ENCODE measurements around a stretch of chr7.

DNA sequence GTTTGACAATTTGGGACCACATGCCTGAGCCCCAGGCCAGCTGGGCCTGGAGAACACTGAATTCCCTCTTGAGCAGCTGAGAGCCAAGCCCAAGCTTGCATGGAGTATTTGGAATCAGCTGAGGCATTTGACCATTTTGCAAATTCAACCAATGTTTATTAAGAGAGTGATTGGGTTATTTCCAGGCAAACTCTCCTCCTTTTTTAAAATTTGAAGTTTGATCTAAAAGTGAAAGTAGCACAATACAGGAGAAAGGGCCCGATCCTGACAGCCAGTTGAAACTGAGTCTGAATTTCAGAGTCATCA, 109.8 kb upstream of the C7orf33 start:
- RRBS, result no CpG with 5 or more reads among the region's 1 CpG

GRCh38 chr7:148747041-148747923, 48.6 kb downstream of the CUL1 start:
- RRBS, result no CpG with 5 or more reads among the region's 4 CpGs

DNA sequence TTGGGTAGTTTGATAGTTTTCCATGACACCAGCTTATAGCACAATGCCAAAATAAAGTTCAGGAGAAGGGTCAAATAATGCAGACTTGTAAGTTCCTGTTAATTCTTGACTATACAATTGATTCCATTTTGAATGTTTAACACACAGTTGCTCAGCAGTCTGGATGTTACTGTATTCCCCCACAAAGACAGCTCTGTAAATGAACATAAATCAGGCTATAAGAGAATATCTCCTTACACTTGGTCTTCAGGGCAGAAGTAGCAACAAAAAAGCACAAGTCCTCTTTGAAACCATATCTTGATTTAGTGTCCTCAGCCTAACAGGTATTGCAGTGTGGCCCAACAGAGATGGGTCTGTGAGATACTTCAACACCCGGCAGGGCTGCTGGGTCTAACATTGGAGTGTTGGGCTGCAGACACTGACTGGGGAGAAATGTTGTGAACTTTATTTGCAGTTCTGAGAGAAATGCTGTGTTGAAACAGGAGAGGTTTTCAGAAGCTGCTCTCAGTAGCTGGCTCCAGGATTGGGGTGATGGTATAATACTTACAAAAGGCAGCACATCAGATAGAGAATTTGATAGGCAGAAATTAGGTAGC, 75.8 kb downstream of the CUL1 start:
- RRBS, result no CpG with 5 or more reads among the region's 1 CpG

DNA sequence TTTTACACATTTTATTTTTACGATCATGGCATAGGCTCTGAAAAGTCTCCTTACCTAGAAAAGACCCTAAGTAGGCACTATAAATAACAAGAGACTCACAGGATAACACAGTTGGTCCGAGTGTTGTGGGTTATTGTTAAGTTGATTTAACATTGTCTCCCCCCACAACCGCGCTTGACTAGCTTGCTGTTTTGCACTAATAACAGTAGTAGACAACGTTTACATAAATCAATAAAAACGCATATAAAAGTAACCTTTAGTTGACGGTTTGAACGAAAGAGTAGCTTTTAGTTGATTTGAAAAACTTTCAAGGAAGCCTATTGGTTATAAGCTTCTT, 57.3 kb upstream of the EZH2 start:
- RRBS, result no CpG with 5 or more reads among the region's 8 CpGs

GRCh38 chr7:148983288-148984340, 44.7 kb downstream of the PDIA4 start:
- RRBS, result 3% methylated on average over 9 of the region's 29 CpGs

GRCh38 chr7:148988000-148988301, 40.4 kb downstream of the PDIA4 start:
- RRBS, result no CpG with 5 or more reads among the region's 4 CpGs

- RRBS, result no CpG with 5 or more reads among the region's 3 CpGs
These were observed 875 bp downstream of the PDIA4 start for GRCh38 chr7:149027416-149027843.

DNA sequence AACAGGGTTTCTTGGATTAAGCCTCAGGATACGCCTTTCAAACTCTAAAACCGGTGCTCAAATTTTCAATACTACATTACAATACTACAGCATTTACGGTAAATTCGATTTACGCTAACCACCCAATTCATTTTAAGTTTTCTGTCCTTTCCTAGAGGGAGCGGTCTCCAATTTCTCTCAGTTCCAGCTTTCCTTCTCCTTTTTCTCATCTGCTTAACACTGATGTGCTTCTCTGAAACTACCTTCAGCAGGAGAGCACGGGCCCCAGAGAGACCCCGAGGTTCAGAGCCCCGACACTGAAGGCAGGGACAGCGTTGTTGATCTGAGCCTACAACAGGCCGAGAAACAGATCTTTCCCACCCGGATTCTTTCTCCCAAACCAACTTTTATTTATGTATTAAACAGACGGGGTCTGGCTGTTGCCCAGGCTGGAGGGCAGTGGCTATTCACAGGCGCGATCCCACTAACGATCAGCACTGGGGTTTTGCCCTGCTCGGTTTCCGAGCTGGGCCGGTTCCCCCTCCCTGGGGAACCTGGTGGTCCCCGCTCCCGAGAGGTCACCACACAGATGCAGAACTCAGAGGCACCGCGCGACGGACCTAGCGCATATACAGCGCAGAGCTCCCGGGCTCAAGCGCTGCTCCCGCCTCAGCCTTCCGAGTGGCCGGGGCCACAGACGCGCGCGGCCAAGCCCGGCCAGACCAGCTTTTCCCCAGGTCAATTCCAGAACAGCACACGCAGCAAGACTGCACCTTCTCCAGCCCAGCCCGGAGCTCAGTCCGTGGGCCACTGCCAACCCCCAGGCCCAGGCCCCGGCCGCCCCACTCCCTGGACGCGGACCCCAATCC, 610 bp downstream of the ZNF425 start:
- RRBS, result 2% methylated on average over 8 of the region's 44 CpGs

DNA sequence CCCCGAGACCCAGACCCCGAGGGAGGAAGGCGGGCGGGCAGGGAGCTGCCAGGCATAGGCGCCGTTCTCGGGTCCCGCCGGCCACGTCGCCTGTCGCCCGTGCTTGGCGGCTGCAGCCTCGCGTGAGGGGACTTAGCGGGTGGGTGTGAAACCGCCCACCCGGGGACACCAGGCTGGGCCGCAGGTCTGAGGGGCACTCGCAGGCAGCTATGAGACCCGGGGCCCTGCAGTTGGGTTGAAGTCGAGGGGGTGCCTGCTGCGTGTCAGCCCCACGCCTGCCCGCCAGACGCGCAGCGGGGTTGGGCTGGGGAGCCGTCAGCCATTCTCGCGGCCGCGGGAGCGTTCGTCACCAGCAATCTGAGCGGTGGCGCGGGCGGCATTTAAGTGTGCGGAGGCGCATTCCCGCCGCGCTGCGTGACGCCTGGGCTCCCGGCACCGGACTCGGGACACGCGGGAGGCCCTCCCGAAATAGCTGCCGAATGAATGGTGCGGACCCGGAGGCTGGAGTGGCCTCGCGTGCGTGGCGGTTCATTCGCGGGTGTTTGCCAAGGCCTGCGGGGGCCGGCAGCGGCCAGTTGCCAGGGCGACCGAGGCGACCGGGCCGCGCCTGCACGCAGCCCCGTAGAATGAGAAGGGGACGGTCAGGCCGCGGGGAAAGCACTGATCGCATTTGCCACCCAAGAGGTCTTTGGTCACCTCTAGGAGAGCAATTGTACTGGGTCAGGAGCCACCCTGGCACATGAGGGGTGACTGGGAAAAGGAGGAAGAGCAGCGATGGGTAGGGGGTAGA, 740 bp downstream of the ZNF398 start:
- RRBS, result 1% methylated on average over 33 of the region's 78 CpGs

DNA sequence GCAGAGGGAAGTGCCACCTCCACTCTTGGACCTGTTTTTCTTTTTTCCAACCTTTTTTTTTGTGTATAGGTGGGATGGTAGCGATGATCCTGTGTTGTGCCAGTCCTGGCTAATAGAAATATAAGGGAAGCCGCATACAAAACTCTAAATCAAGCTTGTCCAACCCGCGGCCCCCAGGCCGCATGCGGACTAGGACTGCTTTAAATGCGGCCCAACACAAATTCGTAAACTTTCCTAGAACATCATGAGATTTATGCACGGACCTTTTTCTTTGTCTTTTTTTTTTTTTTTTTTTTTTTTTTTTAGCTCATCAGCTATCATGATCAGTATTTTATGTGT, 1.3 kb downstream of the ZNF398 start:
- RRBS, result no CpG with 5 or more reads among the region's 9 CpGs

- RRBS, result no CpG with 5 or more reads among the region's 7 CpGs
These were observed 13.3 kb upstream of the ZNF282 start for GRCh38 chr7:149181713-149182691.

DNA sequence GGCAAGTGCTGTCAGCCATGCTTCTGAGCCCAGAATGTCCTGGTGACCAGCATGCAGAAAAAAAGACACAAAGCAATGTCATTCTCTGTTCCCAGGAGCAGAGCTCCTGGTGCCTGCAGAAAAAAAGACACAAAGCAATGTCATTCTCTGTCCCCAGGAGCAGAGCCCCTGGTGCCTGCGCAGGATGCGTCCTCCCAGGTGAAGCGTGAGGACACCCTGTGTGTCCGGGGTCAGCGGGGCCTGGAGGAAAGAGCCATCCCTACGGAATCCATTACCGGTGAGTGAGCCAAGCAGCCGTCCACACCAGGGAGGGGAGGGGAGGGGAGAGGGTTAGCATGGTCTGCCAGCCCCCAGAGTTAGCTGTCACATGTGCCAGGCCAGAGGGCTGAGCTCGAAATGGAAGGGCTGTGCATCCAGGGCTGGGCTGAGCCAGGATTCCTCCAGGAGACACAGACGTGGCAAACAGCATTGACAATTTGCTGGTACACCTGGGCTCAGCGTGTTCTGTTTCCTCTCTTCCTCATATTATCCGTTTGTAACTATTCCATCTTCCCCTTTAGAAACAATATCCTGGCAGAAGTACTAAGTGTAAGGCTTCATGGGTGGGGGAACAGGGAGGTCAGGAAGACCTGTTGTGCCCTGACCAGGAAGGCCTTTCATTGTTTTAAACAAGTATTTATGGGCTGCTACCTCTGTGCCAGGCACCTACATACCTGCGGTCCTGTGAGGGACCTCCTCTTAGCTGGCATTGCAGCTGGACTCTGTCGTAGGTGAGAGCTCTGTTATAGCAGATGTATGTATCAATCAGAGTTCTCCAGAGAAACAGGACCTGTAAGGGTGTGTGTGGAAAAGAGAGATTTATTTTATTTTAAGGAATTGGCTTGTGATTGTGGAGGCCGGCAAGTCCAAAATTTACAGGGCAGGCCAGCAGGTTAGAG, 15.4 kb downstream of the ZNF282 start:
- RRBS, result 93% methylated on average over 4 of the region's 15 CpGs

DNA sequence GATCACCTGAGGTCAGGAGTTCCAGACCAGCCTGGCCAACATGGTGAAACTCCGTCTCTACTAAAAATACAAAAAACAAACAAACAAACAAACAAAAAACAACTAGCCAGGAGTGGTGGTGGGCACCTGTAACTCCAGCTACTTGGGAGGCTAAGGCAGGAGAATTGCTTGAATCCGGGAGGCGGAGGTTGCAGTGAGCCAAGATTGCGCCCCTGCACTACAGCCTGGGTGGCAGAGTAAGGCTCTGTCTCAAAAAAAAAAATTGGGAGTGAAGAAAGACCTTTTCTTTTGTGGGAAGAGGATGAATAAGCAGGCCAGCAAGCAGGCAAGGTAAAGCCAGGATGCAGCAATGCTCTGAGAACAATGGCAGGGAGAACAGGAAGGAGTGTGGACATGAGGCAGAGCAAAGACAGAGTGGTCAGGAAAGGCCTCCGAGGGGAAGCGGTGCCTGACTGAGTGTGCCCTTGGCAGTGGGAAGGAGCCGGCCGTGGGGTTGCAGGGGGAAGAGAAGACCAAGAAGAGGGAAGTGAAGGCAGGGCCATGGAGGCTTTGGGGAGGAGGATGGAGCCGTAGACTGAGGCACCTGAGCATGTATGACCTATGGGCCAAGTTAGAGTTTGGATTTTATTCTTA, 22.0 kb upstream of the ZNF212 start:
- RRBS, result no CpG with 5 or more reads among the region's 9 CpGs

- RRBS, result no CpG with 5 or more reads among the region's 15 CpGs
These were observed 10.1 kb upstream of the ZNF212 start for GRCh38 chr7:149229089-149229976.

GRCh38 chr7:149310056-149310282, 48.0 kb downstream of the ZNF783 start:
- RRBS, result no CpG with 5 or more reads among the region's 1 CpG

GRCh38 chr7:149479764-149480400, 17.7 kb downstream of the ZNF746 start:
- RRBS, result no CpG with 5 or more reads among the region's 1 CpG

DNA sequence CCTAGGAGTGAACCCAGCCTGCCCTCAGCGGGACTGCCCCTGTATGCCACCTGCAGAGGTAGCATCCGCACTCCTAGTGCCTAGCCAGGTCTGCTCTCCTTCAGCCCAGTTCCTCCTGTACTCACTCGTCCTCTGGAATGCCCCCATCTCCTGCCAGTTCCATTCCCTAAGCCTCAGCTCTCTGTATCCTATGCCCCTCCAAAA, 8.1 kb upstream of the KRBA1 start:
- RRBS, result no CpG with 5 or more reads among the region's 3 CpGs

DNA sequence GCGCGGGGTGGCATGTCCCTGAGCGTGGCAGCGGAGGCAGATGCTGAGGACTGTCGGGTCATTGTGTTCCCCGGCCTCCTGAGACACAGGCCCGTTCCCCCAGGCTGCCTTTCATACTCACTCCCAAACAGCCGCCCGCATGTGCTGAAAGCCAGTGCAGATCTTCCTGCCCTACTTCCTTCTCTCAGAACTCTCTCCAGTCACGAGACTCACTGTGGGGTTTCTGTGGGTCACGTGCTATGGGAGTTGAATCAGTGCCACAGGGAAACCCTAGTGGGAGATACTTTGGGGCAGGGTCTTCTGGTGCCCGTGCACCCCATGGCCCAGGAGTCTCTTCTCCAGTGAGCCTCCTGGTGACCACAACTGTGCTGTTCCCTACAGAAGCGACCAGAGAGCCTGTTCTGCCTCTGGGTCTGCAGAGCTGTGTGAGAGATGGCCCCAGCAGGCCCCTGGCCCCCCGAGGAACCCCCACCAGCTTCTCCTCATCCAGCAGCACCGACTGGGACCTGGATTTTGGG, 10.8 kb downstream of the KRBA1 start:
- RRBS, result no CpG with 5 or more reads among the region's 15 CpGs

GRCh38 chr7:149775985-149776970, 2.9 kb upstream of the ZNF467 start:
- RRBS, result 44% methylated on average over 3 of the region's 30 CpGs